T-cell (primary cell): ENCODE measurements around the genes LATS1 and RAET1G.

- PRO-cap, 7 experiments = no peak in any of the 7 experiments
These were observed 83.9 kb downstream of the STXBP5 start for GRCh38 chr6:147287782-147288882.

GRCh38 chr6:147306355-147307442 is 102.5 kb downstream of the STXBP5 start:
- PRO-cap, 7 experiments = no peak in any of the 7 experiments

DNA sequence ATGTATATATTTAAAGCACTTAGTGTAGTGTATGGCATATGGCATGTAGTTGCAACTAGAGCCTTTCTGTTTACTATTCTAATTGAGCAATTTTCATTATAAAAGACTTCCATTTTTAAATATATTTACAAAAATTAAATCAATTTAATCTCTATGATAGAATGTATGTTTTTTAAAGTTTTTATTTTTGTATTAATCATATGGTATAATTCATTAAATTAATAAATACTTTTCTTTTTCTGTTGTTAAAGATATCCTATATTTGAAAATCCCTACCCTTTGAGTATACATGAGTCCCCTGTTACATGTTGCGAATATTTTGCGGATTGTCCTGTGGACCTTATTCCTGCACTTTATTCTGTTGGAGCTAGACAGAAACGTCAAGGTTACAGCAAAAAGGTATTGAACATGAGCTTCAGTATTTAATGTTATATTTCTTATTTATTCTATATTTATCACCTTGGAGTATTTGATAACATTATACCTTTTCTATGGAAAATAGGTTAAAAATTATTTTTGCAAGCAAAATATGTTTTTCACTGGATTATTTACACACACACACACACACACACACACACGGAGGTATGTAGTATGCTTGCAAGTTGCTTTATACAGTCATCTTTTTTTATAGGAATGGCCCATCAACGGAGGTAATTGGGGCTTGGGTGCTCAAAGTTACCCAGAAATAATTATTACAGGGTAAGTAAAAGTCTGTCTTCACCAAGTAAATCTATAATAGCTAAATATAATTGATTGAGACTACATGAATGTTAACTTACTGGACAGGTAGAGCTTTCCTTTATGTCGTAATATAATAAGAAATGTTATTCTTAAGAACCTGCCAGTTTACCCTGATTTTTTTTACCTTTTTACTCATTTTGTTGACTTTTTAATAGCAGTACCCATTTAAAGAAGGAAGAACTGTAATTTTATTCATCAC is 109.7 kb downstream of the STXBP5 start:
- PRO-cap, 7 experiments = no peak in any of the 7 experiments

DNA sequence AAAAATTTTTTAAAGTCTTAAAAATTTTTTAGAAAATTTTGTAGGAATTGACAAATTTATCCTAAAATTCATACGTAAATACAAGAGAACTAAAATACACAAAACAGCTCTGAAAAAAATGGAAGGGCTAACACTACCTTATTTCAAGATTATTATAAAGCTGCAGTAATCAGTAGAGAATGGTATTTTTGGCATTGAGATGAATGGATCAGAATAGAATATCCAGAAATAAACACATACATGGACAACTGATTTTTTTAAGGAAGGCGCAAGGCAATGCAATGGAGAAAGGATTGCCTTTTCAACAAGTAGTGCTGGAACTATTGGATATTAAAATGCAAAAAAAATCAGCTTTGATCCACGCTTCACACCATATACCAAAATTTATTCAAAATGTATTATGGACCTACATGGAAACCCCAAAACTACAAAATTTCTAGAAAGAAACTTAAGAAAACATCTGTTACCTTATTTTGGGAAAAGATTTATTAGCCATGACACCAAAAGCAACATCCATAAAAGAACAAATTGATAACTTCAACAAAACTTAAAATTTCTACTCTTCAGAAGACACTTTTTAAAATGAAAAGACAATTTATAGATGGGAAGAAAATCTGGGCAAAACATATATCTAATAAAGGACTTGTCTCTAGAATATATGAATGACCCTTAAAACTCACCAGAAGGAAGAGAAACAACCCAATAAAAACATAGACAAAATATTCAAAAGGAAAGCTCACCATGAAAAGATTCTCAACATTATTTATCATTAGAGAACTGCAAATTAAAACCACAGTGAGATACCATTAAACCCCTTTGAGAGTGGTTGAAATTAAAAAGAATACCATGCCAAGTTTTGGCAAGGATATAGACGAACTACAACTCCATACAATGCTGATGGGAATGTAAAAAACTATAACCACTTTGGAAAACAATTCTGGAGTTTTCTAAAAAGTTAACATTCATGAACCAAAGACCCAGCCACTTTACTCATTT is 139.3 kb upstream of the SAMD5 start:
- PRO-cap, 7 experiments = no peak in any of the 7 experiments

DNA sequence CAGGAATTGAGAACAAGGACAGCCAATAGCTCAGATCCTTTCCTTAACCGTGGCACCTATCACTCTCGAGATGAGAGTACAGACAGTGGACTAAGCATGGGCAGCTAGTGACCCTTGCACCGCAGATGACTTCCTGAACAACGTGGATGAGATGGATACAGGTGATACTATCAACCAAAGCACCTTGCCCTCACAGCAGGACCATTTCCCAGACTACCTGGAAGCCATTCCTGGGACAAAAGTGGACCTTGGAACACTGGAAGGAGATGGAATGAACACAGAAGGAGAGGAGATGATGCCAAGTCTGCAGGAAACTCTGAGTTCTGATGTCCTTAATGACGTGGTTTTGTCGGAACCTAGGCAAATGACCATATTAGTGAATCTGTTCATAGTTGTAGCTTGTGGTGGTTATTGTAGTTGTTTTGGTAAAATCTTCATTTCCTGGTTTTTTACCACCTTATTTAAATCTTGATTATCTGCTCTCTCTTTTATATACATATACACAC is 100.5 kb upstream of the SAMD5 start:
- PRO-cap, 7 experiments = no peak in any of the 7 experiments

DNA sequence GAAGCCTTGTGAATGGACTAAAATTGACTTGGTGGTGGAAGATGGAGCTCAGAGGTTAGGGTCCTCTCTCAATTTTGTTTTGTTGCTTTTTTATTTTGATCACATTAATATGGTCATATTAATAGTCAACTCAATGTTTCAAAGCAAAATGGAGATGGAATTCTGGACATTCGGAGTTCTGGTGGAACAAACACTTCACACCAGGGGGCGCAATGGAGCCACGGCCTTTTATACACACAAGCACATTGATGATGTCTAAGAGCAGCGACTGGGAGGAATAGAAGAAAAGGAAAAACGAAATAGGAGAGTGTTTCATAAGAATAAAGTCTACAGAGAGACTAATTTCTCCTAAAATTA is 197.8 kb upstream of the SASH1 start:
- PRO-cap, 7 experiments = no peak in any of the 7 experiments

DNA sequence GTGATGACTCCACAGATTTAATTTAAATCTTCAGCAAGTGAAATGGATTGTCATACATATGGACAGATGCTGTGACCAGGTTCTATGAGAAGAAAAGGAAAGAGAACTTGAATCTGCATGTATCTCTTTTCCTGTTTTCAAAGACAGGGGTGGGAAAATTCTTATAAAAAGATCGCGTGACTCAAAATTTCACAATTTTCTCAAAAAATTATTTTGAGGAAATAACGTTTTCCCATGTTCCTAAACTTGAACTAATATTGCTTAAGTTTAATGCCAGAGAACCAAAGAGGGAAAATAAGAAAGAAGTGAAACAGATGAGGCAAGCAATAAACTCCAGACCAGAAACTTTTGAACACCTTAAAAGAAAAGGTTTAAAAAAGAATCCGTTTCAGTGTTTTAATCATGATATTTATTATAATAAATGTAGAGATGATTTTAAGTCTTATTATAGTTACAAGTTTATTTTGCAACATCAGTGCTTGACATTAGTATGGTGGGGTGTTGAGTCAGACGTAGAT is 41.4 kb downstream of the SASH1 start:
- PRO-cap, 7 experiments = no peak in any of the 7 experiments

DNA sequence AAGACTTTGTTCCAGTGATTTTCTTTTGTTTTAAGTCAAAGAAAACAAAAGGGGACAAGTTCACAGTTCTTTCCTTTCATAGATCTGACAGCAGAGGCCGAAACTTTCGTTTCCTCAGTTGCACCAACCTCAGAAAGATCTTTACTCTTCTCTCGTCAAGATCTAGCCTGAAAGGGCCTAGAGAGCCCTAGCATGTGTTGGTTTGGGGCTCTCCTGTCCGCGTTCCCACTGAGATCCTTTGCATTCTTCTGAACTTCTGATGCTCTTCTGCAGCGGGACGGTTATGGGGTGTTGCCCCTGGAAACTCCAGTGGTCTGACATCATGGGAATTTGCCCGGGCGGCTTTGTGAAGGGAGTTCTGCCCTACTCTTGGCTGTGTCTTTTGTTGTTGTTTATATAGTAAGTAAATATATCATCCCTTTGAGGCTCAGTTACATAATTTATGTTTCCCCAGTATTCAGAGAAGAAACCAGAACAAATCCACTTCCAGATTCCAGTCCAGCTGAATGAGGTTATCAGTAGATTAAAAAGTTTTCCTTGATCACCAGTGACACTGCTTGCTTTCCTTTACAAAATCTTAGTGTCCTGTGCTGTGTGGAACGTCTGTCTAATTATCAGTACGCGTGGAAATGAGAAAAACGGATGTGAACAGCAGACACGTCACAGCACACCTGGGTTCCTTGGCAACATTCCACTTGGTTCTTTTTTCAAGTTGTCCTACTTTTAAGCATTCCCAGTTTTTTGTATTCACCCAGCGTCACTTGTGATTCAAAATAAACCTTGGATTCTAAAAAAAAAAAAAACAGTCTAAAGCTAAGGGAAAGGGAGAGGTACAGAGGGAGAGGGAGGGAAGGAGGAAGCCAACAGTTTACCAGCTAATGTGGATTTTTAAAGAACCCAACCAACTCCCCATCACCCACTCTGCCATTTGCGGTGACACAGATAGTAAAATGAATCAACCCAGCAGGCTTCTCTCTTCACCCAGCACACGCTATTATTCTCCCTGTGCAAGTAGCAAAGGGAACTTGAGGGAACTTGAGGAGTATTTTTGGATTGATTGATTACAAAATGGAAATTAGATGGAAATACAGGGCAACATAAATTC is 129.4 kb downstream of the SASH1 start:
- PRO-cap, 7 experiments = no peak in any of the 7 experiments

DNA sequence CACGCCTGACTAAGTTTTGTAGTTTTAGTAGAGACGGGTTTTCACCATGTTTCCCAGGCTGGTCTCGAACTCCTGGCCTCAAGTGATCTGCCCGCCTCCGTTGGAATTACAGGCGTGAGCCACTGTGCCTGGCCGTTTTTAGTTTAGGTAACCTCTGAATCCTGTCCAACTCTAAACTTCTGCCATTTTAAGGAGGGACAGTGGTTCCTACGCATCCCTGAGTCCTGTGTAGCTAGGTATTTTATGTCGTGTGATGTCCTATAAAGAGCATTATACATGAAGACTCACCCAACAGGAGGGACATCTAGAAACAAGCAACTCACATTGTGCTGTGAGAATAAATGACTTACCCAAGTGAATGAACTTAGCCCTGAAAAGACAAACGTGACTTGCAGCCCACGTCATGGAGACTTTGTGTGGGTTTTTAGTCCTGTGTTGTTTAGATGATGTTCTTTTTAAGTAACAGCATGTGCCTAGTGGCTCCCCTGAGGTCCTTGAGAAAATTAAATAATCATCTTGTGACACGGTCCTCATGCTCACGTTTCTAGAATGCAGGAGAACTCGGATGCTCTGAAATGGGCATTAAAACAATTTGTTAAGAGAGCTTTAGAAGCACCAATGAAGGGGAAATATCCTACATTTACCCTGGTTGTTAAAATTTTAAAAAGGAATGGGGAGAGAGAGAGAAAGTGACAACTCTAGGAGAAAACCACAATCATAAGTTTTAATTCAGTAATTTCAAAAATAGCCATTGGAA is 165.1 kb downstream of the SASH1 start:
- PRO-cap, 7 experiments = no peak in any of the 7 experiments

DNA sequence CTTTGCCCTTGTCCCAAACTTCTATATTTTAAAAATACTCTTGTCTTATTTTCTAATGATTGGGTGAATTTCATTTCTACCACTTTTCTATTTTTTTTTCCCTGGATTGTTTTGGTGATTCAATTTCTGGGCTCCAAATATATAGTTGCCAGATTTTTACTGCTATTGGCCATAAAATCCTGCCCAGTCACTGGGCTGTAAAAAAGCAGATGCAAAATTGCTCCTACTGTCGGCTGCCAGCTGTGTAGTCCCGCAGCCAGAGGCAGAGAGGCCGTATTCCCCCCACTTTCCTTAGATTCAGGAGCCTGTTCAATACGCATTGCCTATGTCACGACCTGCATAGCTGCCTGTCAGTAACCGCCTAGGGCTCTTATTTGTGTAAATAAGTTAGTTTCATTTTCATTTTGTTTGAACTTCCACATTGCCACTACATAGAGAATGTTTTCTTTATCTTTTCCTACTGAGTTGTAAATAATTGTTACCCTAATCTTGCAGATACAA is 46.1 kb upstream of the UST start:
- PRO-cap, 7 experiments = no peak in any of the 7 experiments

- PRO-cap, 7 experiments = no peak in any of the 7 experiments
These were observed 182.2 kb downstream of the UST start for GRCh38 chr6:148928823-148929573.

DNA sequence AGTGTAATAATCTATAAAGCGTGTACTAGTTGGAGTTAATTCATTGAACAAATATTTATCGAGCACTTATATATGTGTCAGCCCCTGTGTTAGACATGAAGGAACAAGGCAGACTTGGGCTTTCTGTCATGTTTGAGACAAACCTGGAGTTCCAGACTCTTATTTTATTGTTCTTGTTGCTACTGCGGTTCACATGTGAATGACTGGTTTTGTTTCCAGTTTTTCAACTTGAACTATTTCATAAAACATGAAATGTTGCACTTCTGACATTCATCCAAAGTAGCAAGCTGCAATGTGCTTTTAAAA is 205.6 kb downstream of the UST start:
- PRO-cap, 7 experiments = no peak in any of the 7 experiments

GRCh38 chr6:149059788-149060114 is 257.8 kb upstream of the TAB2 start:
- PRO-cap, 7 experiments = no peak in any of the 7 experiments

GRCh38 chr6:149233000-149233502 is 84.5 kb upstream of the TAB2 start:
- PRO-cap, 7 experiments = peak in 7 of 7 experiments; most common plus-strand start chr6:149233198 (in 4); most common minus-strand start chr6:149233105 (in 6)

DNA sequence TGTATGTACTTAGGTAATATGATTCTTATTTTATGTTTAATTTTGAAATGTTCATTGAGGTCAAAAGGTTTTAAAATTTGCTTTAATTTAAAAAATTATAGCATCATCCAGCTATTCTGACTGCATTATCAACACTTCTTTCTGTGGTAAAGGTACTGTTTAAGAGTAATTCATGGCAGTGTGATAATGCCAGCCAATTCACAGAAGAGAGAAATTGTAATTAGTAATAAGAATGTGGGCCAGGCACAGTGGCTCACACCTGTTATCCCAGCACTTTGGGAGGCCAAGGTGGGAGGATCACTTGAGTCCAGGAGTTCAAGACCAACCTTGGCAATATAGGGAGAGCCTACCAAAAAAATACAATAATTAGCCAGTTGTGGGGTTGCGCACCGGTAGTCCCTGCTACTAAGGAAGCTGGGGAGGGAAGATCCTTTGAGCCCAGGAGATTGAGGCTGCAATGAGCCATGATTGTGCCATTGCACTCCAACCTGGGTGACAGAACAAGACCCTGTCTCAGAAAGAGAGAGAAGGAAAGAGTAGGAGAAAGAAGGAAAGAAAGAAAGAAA is 30.4 kb downstream of the TAB2 start:
- PRO-cap, 7 experiments = no peak in any of the 7 experiments

- PRO-cap, 7 experiments = peak in 4 of 7 experiments; most common plus-strand start chr6:149483208 (in 1); most common minus-strand start chr6:149483447 (in 2)
These were observed 1.7 kb downstream of the ZC3H12D start for GRCh38 chr6:149482745-149483838.

DNA sequence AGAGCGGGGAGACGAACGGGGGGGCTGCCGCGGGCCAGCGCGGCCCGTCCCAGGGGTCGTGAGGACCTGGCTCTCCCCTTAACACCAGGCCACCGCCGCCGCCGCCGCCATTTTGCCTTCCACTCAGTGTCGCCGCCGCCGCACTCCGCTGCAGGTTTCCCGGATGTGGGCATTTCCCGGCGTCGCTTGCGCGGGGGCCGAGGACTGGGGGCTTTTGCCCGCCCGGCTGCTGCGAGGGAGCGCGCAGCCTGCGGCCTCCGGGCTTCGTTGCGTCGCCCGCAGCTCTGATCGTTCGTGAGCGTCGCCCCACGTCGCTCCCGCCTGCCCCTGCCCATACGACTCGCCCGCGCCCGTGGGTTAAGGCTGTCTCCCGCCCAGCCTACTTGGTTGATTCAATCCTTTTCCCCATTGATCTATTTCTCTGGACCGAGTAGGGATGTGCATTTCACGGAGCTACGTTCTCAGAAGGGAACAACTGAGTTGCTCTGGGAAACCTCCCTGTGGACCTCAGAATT is at the start of gene LATS1:
Gene LATS1 (minus strand): TSS at position 150 of the 515 bp plus-strand sequence.
- PRO-cap, 7 experiments = peak in 7 of 7 experiments; most common plus-strand start position 208 of the sequence (in 7); most common minus-strand start position 114 of the sequence (in 4)

DNA sequence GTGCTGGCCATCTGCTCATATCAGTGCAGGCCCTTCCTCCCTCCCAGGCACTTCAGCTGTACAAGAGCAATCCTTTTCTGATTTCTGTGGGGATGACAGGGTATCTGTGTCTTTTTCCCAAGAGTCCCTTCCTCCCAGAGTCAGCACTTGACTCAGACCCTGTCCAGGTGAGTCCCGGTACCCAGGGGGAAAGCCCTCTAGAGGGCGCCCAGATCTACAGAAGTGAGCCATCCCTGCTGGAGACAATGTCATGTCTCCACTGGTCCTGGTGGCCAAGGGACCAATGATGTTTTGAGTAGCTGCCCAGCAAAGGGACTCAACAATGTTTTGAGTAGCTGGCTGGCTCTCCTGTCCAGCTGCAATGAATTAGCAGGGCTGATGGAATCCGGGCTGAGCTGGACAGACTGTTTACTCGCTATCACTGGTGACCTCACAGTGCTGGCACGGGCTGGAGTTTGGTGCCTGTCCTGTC is 23.6 kb downstream of the LRP11 start:
- PRO-cap, 7 experiments = no peak in any of the 7 experiments

GRCh38 chr6:149895163-149895633 is 2.7 kb downstream of the RAET1E start:
- PRO-cap, 7 experiments = no peak in any of the 7 experiments

- PRO-cap, 7 experiments = peak in 3 of 7 experiments; most common plus-strand start chr6:149923259 (in 1); most common minus-strand start chr6:149923099 (in 3)
These were observed at the start of gene RAET1G for GRCh38 chr6:149923002-149923463. RAET1G (minus strand) TSS chr6:149923121.